Metastatic Breast Carcinoma in the Ovary (tissue), 3 donors: ENCODE measurements around a stretch of chr14.

- PRO-cap, 3 experiments, result no peak in any of the 3 experiments
Observed at GRCh38 chr14:68364207-68364821, 428.6 kb downstream of the ZFP36L1 start.

GRCh38 chr14:68373879-68374303 lies 419.0 kb downstream of the ZFP36L1 start:
- PRO-cap, 3 experiments, result no peak in any of the 3 experiments

DNA sequence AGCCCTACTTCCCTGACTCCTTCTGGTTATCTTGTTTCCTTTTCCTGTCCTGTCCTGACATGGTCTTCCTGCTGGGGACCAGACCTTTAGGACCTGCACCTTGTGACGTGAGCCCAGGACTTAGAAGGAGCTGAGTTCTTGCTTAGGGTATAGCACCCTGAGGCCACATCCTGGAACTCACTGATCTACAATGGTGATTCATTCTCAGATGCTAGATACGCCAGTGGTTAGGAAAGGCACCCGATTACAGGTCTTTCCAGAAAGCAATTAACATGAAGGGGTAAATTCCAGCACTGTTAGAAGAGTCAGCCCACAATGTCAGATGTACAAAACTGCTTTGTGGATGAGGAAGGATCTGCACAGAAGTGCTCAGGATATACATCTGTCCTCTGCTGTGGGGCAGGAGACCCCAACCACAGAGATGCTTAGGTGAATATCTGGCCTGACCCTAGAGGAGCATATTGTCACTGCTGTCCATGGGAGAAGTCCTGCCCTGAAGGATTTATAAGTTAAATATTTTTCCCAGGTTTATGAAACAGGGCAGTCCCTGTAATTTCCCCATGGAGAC lies 324.1 kb downstream of the ZFP36L1 start:
- PRO-cap, 3 experiments, result no peak in any of the 3 experiments

- PRO-cap, 3 experiments, result no peak in any of the 3 experiments
Observed at GRCh38 chr14:68539017-68539964, 253.6 kb downstream of the ZFP36L1 start.

DNA sequence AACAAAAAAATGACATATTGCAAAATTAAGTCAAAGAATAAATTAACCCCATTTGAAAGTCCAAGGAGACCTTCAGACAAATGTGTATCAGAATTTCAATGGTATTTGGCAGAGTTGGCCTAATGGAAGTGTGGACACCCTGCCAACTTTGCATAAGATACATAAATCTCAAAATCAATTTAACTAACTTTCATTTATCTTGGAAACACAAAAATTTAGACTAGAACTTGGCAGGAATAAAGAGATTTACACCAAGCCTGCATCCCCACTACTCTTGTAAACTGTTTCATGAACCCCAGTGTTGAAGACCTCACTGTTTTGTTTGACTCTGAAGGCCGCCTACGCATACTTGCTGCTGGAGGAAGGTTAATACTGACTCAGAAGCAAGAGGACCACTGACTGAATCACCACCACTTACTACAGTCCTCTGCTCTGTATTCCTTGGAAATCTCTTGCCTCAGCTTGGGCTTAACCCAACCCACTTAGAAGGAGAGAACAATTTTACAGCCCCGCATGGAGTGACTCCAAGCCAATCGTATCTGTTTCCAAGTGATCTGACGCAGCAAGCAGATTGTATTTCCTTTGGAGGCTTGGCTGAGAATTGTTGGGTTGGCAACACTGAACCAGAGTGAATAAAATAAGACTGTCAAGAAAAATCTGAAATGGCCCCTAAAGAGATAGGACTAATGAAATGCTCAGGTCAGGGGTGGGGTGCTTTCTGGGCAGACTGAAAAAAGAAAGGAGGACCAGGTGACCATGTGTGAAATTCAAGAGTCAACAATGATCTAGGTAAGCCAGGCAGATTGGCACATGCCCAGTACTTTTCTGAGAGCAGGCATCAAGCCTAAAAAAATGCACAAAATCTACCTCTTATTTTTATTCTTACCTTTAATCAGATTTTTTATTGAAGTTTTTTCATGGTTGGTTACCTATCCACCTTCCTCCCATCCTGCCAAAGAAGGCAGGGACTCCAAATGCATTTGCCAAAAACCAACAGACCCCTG lies 248.6 kb downstream of the ZFP36L1 start:
- PRO-cap, 3 experiments, result no peak in any of the 3 experiments

DNA sequence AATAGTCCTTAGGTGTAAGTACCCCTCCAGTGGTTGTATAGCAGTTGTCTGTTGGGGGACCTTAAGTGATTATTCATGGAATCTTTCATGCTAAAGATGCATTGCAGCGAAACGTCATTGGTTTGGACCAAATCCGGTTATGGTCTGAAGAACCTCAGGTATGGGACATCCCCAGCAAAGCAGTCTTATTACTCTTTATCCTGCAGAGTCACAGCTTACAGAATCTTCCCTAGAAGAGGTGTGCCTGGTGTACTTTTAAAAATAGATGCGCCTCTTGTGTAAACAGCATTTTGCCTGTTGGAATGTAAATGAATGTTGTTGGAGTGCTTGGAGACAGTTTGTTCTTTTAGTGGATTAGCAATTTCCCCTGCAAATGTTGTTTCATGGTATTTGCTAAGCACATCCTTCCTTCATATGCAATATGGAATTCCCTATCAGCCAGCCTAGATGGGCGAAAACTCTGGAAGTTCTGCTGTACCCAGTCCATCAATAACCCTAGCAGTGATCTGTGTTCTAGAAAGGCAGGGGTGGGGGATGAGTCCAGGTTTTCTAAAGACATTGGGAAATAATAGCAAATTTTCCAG lies 242.5 kb downstream of the ZFP36L1 start:
- PRO-cap, 3 experiments, result no peak in any of the 3 experiments

DNA sequence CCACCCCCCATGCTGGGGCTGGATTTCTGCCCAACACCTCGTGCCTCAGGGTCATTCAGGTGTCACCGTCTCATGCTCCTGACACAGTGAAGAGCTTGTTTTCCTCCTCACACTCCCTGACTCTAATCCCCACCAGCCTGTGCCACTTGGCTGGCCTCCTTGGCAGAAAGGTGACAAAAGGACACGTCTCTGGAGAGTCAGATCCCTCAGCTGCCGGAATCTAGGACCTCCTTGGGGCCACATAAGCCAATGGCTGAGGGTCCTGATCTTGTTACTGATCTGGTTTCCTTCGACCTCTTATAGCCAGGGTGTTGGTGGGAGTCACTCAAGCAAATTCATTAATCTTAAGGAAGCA lies 208.8 kb downstream of the ZFP36L1 start:
- PRO-cap, 3 experiments, result peak in 1 of 3 experiments; most common plus-strand start position 110 of the sequence (in 1)

DNA sequence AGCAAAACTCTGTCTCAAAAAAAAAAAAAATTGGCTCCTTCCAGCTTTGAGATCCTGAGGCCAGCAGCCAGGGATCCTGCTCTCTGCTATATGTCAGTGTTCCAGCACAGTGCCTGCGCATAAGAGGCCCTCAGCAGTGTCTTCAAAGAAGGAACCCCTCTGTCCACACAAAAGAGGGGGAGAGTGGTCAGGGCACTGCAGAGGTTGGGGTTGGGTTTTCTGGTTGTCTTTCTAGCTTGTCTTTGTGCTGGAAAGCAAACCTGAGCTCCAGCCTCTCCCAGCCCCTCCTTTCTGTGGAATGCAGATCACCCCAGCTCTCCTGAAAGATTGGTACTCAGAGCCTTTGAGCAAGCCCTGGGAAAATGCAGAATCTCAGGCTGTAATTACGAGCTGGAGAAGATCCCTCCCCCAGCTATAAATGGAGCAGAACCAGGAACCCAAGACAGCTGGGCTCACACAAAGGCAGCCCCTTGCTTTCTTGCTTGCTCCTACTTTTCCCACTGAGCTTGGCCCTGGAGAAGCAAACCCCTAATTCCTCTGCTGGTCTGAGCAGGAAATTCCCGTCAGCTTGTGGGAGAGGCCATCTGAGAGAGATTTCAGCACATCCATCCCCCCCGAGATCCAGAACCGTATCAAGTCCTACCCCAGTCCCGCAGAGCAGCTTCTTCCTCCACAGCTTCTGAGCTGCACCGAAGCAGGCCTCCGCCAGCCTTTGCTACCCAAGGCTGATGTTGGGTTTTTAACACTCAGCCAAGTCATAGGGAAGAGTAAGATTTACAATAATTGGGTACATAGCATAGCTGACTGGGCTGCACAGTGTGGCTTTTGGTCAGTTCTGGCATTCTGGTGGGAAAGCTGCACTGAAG lies 205.6 kb downstream of the ZFP36L1 start:
- PRO-cap, 3 experiments, result no peak in any of the 3 experiments

GRCh38 chr14:68596550-68597337 lies 196.1 kb downstream of the ZFP36L1 start:
- PRO-cap, 3 experiments, result no peak in any of the 3 experiments

DNA sequence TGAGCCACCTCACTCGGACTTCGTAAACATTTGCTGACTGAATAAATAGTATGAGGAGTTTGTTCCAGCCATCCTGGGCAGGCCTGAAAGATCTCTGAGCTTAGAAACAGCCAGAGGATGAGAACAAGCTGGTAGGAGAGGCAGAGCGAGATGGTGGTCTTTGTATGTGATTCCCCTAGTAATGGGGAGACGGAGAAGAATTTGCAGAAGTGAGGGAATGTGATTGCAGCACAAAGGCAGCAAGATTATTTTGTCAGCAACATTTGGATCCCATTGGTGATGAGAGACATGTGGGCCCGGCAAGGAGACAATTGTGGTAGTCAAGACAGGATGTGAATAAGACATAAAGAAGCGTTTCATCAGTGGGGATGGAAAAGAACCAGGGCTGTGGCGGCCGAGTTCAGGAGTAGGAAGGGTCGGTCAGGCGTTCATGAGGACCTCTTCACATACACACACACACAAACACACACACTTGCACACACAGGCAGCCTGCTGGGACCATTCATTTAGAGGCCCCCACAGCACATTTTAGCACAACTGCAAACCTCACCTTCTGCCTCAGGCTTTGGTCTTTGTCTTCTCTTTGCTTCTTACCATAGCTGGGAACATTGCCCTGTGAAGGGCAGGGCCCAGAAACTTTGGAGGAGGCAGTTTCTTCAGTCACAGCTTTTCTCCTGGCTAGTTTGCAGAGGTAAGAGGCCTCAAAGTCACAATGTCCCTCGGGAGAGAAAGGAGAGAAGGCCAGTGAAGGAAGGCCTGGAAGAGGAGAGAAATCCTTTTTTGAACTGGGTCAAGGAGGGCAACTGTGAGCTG lies 155.3 kb downstream of the ZFP36L1 start:
- PRO-cap, 3 experiments, result no peak in any of the 3 experiments

- PRO-cap, 3 experiments, result no peak in any of the 3 experiments
Observed at GRCh38 chr14:68676629-68677005, 116.2 kb downstream of the ZFP36L1 start.

GRCh38 chr14:68711227-68712168 lies 81.4 kb downstream of the ZFP36L1 start:
- PRO-cap, 3 experiments, result no peak in any of the 3 experiments

DNA sequence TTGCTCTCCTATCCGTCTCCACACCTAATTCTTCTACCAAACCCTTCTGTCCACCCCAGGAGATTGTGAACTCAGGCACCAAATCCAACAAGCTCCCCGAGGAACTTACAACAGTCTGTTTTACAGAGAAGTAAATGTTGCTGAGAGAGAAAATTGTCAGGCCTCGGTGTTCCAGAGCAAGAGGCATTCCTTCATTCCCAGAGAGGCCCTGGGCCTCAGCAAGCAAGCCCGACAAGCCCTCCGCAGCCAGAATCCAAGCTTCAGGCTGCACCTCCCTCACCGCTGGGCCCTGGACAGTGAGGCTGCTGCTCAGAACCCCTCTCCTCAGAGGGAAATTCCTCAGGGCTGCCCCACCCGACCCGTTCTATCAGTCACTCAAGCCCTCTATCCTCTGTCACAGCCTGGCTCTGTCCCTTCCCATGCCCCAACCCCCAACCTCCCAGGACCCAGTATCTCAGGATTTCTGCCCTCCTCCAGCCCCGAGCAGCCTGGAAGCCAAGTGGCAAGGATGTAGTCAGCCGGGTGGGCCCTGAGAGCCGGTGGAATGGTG lies 56.4 kb downstream of the ZFP36L1 start:
- PRO-cap, 3 experiments, result no peak in any of the 3 experiments

DNA sequence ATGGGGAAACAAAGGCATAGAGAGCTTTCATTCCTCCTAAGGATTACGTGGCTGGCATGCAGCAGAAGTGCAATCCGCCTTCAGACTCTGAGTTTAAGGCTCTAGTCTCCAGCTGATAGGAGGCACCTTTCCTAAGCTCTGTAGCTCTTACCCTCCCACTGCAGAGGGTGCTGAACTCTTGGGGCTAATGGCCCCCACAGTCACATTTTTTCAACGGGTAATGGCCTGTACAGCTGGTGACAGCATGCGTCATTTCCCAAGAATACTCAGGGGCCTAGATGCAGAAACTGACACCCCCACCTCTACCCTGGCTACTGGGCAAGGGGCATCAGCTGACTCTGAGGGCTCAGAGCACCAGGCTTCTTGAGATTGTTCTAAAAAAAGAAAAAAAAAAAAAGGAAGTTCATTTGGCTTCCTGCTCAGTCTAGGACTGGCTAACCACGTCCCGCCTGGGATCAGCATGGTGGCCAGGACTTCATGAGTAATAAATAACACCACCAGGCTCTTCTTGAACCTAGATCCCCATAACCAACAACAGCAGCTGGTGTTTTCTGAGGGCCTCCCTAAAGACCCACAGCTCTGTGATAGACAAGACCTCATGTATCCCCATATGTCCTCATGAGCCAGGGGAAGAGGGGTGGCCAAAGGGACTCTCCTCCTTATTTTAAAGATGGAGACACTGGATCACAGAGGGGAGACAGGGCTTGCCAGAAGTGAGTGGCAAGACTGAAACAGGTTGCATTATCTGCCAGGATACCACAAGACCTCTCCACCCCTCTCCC lies 35.2 kb downstream of the ZFP36L1 start:
- PRO-cap, 3 experiments, result no peak in any of the 3 experiments

- PRO-cap, 3 experiments, result peak in 3 of 3 experiments; most common plus-strand start chr14:68789579 (in 3); most common minus-strand start chr14:68788993 (in 1)
Observed at GRCh38 chr14:68788627-68789637, 3.9 kb downstream of the ZFP36L1 start.

- PRO-cap, 3 experiments, result no peak in any of the 3 experiments
Observed at GRCh38 chr14:68821429-68821768, 28.5 kb upstream of the ZFP36L1 start.

DNA sequence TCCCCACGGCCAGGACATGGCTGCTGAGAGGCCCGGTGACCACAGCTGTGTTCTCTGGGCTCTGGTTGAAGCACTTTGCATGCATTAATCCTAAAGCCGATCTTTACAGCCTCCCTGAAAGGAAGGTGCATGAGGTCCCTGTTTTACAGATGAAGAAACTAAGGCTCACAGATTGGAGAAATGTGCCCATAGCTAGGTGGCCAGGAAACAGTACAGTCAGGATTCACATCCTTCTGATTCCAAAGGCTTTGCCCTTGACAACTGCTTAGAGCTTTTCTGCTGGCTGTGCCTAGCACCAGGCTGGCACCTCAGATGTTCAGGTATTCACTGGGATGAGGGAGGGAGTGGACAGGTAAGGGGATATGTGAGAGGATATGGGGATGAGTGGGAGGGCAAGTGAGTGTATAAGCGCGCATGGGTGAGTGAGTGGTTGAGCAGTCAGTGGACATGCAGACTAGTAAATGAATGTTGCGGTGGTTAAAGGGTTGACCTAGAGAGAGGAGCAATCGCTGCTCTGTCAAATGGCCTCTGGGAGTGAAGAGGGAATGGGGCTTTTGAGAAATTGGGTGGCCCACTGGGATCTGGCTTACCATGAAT lies 30.4 kb upstream of the ZFP36L1 start:
- PRO-cap, 3 experiments, result no peak in any of the 3 experiments

DNA sequence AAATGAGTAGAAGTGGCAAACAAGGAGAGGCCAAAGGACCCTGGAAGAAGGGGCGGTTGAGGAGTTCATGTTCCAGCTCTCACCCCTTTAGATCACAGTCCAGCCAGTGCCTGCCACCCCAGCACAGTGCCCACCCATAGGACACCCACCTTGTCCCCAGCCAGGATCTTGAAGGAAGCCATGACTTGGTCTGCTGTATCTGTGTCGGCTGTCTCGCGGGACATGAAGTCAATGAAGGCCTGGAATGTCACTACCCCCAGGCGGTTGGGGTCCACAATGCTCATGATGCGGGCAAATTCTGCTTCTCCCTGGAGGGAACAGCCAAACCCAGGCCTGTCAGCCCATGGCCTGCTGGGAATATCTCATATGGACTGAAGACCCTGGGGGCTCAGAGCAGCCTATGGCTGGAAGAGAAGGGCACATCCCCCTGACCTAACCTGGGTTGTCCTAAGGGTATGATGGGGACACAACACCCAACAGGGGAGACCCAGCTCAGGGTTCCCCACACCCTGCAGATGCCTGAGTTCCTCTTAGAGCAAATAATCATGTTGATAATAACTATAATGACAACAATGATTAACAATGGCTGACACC lies 84.2 kb upstream of the ZFP36L1 start:
- PRO-cap, 3 experiments, result no peak in any of the 3 experiments

- PRO-cap, 3 experiments, result no peak in any of the 3 experiments
Observed at GRCh38 chr14:68884676-68885291, 91.9 kb upstream of the ZFP36L1 start.

DNA sequence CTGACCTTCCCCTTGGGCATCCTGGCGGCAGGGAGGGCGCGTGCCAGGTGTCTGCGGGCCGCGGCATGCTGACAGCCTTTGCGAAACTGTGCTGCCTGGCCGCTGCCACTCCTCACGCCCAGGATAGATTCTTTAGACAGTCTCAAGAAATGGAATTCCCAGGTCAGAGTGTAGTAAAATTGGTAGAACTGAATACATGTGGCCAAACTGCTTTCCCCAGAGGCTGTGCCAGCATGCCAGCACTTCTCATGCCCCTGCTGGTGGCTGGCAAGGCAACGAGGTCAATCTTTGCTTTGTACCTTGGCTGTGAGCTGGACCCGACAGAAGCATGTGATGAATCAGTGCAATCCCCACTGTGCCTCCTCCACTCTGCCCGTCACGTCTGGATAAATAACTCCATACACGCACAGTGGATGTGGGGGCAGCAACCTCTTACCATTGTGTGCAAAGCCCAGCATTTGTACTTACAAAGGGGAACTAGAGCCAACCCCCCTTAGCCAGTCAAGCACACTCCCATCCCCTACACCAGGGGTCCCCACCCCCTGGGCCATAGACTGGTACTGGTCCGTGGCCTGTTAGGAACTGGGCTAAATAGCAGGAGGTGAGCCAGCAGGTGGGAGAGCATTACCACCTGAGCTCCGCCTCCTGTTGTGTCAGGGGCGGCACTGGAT lies 90.9 kb downstream of the ACTN1 start:
- PRO-cap, 3 experiments, result no peak in any of the 3 experiments